Mesenchymal stem cell of the bone marrow (primary cell): ENCODE data around the genes FAM168A and KCNE3.

DNA sequence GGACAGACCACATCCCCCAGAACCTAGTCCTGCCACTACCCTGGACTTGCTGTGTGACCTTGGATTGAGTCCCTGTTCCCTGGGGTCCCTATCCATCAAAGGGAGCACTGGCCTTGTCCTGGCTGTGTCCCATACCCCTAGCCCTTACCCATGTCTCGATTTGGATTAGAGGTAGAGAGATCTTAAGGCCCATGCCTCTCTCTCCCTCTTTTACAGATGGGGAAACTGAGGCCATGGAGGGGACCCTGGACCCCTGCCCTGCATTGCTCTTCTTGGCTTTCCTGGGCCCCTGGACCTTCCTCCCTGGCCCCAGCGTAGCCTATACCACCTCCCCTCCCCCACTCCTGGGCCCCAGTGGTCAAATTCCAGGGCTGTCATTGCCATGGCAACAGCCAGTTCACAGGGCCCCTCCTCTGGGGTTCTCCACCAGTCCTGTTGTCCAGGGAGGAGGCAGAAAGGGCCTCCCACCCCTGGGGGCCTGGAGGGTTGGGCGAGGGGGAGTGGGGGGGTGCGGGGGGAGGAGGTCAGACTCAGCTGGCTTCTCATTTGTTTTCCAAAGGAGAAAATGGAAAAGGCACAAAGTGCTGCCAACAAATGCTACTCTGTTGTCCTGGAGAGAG, 23.2 kb downstream of the ARHGEF17 start:
- CAGE, long polyA plus RNA, result no peak

DNA sequence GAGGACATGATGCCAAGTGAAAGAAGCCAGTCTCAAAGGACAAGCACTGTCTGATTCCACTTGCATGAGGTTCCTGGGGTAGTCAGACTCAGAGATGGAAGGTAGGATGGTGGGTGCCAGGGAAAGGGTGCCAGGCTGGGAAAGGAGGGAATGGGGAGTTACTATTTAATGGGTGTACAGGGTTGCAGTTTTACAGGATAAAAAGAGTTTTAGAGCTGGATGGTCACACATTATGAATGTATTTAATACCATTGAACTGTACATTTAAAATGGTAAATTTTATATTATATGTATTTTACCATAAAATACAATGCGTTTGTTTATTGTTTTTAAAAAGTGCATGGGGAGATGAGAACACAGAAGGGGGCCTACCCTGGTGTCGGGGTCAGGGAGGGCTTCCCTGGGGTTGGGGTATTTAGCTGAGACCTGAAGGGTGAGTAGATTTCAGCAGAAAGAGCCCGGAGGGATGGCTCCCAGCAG, 27.7 kb upstream of the RELT start:
- CAGE, long polyA plus RNA, result no peak

DNA sequence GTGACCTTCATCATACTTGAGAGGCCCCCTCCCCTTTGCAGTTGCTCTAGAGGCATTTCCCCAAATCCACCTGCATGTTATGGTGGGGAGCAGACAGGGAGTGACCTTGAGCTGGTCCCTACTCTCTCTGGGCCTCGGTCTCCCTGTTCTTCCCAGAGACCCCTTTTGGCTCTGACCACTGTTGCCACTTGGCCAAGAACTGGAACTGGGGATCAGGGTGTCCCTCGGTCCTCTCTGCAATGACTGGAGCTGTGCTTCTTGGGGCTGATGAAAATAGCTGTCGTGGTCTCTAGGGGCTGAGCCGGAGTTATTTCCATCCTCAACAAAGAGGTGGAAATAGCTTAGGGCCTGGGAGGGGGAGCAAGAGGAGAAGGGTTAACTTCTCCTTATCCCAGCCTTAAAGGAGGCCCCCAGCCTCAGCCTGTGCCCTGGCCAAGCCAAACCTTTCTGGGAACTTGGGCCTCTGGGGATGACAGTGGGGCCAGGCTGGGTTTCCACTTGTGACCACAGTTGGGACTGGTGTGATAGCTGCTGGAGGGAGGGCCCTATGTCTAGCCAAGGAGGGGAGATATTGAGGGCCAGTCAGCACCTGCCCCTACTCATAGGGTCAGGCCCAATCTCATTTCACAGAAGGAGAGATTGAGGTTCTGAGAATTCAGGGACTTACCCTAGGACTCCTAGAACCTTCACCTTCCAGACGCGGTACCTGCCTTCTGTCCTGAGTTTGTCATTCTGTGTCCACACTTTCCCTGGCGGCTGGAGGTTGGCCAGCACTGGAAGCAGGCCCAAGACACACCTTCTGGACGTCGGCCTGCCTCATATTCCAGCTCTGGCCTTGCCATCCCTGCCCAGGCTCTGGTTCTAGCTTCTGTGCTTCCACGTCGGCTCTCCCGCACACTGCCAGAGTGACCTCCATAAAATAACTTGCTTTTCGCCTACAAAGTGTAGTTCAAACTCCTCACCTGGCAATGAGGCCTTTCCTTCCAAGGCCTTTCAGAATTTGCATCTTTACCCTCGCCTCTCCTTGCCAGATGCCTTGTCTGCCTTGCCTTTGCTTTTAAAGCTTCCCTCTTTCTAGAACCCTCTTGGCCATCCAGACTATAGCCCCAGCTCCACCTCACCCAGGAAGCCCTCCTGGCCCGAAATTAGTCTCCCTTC, 3.1 kb downstream of the RELT start:
- CAGE, long polyA plus RNA, result no peak

DNA sequence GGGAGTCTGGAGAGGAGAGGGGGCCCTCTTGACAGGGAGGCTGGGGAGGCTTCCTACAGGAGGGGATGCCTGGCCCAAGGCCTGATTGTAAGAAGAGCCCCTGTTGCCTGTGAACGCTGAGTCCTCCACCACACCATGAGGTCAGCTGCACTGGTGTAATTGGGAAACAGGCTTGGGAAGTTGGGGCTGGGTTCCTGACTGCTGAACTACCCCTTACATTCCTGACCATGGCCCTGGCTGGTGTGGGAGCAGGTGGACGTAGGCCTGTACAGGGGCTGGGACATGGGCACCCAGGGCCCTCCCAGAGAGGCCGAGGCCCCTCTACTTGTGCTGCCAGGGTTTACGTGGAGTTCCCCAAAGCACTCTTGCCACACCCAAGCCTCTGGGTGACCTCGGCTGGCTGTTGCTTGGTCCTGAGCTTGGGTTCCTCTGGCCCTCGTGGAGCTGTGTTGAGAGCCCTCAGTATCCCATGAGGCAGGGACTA, 5.4 kb downstream of the RELT start:
- CAGE, long polyA plus RNA, result no peak

GRCh38 chr11:73384750-73385598, 8.8 kb downstream of the RELT start:
- CAGE, long polyA plus RNA, result no peak

- CAGE, long polyA plus RNA, result no peak
Observed at GRCh38 chr11:73538227-73539170, 59.4 kb downstream of the FAM168A start.

GRCh38 chr11:73597346-73598427, at the start of gene FAM168A:
Gene FAM168A, minus strand, starts transcription at chr11:73598112.
- CAGE, long polyA plus RNA, result no peak

DNA sequence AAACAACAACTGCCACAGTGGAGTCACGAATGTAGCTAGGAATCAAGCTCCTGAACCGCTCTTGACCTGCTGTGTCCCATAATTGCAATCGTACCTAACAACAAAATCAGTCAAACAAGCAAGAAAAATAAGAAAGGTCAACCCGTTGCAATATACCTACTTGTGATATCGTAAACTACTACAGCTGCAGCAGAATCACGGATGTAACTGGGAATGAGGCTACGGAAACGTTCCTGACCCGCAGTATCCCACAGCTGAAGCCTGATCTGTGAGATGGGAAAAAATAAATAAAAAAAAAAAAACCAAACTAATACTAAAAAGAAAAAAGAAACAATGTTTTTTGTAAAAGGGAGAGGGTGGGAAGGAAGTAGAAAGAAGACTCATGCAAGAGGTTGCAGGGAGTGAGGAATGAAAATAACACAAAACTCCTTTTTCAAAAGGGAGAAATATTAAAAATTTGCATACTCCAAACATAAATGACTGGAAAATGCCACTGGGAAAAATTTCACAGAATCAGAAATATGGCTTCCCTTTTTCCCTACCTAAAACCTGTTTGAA, 42.2 kb downstream of the RAB6A start:
- CAGE, long polyA plus RNA, result no peak

GRCh38 chr11:73784895-73785165, 2.8 kb upstream of the MRPL48 start:
- CAGE, long polyA plus RNA, result no peak

DNA sequence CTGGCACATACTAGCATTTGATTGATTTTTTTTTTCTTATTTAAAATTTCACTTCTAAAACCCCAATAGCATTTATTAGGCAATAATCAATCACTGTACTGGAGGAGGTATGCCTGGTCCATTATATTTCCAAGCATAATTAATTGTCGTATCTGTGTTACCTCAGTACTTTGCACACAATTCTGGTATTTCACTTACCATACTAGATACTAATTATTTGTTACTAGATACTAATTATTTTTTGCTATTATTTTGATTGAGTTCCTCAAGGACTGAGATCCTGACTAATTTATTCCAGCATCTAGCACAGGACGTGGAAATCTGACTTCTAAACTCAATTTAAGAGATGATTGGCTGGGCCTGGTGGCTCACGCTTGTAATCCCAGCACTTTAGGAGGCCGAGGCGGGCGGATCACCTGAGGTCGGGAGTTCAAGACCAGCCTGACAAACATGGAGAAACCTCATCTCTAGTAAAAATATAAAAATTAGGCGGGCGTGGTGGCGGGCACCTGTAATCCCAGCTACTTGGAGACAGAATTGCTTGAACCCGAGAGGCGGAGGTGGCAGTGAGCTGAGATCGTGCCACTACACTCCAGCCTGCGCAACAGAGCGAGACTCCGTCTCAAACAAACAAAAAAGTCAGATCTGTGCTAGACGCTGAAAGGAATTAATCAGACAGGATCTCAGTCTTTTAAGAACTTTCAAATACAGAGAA, 596 bp upstream of the MRPL48 start:
- CAGE, long polyA plus RNA, result no peak

DNA sequence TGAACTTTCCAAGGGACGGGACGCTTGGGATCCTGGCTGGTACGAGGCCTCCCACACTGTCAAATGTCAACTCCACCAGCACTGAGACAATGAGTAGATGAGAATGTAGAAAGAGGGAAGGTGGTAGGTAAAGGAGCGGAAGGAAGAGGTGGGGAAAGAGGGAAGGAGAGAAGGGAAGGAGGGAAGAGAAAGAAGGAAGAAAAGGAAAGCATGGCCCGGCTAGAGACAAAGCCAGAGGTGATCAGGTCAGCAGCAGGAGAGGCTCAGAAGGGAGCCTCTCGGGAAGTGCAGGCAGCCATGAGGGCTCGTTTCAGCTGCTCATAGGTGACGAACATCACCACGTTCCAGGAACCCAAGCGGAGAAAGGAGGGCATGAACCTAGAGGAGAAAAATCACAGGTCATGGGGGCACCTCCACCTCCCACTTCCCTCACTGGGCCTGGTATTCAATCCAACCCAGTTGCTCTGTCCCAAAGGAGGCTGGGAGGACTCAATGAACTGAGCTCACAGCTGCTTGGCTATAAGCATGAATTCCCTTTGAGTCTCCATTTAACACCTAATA, 7.8 kb downstream of the UCP2 start:
- CAGE, long polyA plus RNA, result no peak

- CAGE, long polyA plus RNA, result no peak
Observed at GRCh38 chr11:74138354-74139225, 32.2 kb downstream of the C2CD3 start.

DNA sequence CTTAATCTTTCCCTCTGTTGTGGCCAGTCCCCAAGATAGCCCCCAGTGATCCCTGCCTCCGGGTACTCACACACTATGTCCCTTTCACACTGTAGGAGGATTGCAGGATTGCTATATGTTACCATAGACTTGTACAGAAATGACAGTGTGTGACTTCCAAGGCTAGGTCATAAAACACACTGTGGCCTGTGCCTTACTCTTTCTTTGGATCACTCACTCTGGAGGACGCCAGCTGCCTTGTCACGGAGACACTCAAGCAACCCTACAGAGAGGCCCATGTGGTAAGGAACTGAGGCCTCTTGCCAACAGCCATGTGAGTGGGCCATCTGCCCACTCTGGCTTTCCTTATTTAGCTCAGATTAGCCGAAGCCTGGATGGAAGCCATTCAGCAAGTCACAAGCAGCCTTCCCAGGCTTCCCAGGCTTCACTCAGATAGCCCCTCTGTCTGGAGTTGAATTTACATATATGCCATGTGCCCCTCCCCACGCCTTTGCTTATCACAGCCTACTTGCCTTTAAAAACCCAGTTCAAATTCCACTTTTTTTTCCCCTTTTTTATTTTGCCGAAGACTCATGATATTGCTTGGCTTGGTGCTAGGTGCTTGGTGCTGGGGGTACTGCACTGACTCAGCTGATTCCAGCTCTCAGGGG, 14.2 kb upstream of the P4HA3 start:
- CAGE, long polyA plus RNA, result no peak

- CAGE, long polyA plus RNA, result no peak
Observed at GRCh38 chr11:74441936-74442341, 25.4 kb downstream of the KCNE3 start.

DNA sequence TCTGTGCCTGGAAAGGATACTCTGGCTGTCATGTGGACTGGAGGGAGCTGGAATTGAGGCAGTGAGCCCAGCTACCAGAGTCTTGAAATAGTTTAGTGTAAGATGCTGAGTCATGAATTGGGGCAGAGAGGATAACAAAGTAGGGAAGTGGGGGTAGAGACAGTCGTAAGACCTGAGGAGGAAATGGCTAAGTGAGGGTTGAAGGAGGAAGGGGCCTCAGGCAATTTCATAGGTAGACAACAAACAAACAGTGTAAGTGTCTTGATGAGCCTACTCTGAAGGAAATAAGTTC, 6.6 kb downstream of the KCNE3 start:
- CAGE, long polyA plus RNA, result no peak

- CAGE, long polyA plus RNA, result no peak
Observed at GRCh38 chr11:74467391-74468546, at the start of gene KCNE3. Gene KCNE3, minus strand, starts transcription at chr11:74467549.

- CAGE, long polyA plus RNA, result no peak
Observed at GRCh38 chr11:74750156-74750297, 1.4 kb downstream of the RNF169 start.

- CAGE, long polyA plus RNA, result no peak
Observed at GRCh38 chr11:75154514-75155549, 3.9 kb downstream of the SLCO2B1 start.

DNA sequence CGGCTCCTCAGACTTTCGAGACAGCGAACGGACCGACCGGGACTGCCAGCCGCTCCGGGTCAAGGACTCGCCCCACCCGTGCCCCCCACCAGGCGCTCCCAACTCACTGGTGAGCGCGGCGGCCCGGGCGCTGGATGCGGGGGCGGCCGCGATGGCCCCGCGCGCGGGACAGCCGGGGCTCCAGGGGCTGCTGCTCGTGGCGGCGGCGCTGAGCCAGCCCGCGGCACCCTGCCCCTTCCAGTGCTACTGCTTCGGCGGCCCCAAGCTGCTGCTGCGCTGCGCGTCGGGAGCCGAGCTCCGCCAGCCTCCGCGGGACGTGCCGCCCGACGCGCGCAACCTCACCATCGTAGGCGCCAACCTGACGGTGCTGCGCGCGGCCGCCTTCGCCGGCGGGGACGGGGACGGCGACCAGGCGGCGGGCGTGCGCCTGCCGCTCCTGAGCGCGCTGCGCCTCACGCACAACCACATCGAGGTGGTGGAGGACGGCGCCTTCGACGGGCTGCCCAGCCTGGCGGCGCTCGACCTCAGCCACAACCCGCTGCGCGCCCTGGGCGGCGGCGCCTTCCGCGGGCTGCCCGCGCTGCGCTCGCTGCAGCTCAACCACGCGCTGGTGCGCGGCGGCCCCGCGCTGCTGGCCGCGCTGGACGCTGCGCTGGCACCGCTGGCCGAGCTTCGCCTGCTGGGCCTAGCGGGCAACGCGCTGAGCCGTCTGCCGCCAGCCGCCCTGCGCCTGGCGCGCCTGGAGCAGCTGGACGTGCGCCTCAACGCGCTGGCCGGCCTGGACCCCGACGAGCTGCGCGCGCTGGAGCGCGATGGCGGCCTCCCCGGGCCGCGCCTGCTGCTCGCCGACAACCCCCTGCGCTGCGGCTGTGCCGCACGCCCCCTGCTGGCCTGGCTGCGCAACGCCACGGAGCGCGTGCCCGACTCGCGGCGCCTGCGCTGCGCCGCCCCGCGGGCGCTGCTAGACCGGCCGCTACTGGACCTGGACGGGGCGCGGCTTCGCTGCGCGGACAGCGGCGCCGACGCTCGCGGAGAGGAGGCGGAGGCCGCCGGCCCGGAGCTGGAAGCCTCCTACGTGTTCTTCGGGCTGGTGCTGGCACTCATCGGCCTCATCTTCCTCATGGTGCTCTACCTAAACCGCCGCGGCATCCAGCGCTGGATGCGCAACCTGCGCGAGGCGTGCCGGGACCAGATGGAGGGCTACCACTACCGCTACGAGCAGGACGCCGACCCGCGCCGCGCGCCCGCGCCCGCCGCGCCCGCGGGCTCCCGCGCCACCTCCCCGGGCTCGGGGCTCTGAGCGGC, 777 bp downstream of the TPBGL start:
- CAGE, long polyA plus RNA, result no peak

DNA sequence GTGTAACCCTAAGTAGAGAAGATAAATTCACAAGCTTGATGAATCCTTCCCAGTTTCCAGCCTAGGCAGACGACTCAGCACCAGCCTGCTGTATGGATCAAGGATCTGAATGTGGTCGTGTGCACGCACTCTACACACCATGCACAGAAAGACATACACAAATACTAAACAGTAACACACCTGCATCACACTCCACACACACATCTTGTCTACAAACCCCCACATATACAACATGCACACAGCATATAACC, 45.9 kb downstream of the ARRB1 start:
- CAGE, long polyA plus RNA, result no peak